SJCRH30 (cell line): ENCODE measurements around a stretch of chr6.

DNA sequence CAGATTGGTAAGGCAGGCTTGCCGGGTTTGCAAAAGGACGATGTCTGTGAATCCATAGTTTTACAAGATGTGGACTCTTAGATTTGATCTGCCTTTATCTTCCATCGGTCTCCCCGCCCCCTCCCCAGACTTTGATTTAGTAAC lies 1.3 kb downstream of the WRNIP1 start:
- RAMPAGE, long total RNA, result no peak

- RAMPAGE, long total RNA, result no peak
Observed at GRCh38 chr6:2838502-2838701, 3.3 kb downstream of the SERPINB1 start.

DNA sequence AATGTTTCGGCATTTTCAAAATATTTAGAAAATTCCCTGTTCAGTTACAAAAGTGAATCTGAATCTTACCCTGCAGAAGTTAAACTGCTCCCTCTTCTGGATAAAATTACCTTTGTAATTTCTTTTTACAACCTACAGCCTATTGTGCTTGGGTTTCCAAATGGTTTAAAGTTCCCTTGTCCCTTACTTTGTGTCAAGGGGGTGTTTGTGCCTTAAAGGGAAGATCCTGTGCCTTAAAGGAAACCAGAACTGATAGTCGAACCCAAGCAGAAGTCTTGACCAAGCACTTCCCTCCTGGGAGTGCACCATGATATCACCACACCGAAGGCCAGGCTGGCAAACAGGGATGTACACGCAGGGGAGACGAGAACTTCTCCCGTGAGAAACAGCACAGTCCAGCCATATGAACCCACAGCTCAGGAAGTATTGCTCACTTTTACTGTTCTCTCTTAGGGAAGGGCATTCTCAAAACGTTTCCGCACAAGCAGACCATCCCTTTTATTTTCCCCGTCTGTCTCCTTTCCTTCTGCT lies 12.6 kb upstream of the SERPINB1 start:
- RAMPAGE, long total RNA, result no peak

- RAMPAGE, long total RNA, result no peak
Observed at GRCh38 chr6:2877079-2877690, 25.9 kb downstream of the SERPINB9 start.

DNA sequence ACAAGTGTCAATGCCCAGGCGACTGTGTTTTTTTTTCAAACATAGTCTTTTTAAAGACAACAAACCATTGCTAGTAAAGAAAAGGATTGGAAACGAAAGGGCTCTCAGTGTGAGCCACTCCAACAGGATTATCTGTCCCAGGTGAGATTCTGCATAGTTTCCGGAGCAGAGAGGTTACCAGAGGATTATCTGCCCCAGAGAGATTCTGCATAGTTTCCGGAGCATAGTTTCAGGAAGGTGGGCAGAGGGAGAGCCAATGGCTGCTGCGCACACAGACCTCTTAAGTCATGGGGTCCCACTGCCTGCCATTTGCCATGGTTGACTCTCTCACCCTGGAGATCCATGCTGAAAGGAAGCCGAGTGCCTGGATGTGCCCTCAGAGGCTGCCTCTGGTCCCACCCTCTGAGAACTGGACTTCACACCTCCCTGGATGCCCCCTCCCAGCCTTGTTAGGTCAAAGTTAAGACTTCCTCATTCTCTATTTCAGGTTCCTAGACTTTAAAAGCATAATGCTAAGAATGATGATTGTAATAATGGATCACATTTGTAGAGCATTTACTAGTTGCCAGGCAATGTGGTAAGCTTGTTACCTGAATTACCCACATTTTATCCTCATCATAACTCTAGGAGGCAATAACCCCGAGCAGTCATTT lies 12.1 kb downstream of the SERPINB9 start:
- RAMPAGE, long total RNA, result no peak

GRCh38 chr6:2901902-2902560 lies 1.1 kb downstream of the SERPINB9 start:
- RAMPAGE, long total RNA, result no peak

DNA sequence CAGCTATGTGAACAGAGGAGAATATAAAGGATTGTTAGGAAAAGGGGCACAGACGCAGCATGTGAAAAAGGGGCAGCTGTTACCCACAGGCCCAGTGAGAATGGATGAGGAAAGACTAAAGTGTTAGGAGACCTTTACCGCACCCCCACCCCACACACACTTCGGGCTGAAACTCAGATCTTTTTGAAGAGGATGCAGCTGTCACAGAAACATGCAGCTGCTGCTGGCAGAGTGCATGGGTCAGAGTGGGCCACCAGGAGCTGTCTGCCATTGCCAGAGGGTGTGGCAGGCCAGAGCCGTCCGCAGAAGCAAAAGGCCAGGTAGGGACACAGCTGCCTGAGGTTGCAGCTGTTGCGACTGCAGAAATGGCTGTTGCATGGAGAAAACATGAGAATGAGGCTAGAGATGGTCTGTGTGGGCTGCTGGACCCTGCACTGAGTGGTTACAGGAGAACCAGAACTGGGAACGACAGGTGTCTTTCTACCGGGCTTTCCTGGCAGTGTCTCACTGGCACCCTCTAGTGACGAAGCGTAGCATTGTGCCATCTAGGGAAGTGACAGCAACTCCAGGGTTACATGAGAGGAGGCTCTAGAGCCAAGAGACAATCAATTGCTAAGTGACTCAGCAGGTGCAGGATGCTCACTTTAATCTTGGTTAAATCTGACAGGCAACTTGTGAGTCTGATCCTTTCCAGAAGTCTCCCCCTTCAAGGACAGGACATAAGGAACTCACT lies 28.9 kb upstream of the SERPINB9 start:
- RAMPAGE, long total RNA, result no peak

GRCh38 chr6:2948034-2949219 lies 22.9 kb downstream of the SERPINB6 start:
- RAMPAGE, long total RNA, result no peak

GRCh38 chr6:2986506-2987253 lies 13.0 kb upstream of the NQO2 start:
- RAMPAGE, long total RNA, result no peak

GRCh38 chr6:2990985-2991544 lies 8.6 kb upstream of the NQO2 start:
- RAMPAGE, long total RNA, result no peak

GRCh38 chr6:3055792-3056267 lies 12.5 kb upstream of the RIPK1 start:
- RAMPAGE, long total RNA, result no peak

DNA sequence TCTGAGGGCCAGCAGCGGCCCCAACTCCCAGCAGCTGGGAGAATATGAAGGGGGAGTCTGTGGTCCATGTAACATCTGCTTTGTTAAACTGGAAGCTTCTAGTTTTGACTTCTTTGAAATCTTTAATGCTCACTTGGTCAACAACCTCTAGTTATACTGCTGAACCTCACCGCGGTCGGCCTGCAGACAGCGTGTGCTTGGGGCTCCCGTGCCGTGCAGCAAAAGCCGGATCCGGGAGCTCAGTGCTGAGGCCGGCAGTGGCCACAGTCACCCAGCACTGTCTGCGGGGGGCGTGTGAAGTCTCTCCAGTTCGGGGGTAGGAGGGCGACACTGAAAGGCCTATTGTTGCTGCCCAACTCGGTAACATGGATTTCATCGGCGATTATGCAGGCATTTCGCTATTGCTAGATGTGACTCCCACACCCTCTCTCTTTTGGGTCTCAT lies 34.0 kb downstream of the TUBB2B start:
- RAMPAGE, long total RNA, result no peak

DNA sequence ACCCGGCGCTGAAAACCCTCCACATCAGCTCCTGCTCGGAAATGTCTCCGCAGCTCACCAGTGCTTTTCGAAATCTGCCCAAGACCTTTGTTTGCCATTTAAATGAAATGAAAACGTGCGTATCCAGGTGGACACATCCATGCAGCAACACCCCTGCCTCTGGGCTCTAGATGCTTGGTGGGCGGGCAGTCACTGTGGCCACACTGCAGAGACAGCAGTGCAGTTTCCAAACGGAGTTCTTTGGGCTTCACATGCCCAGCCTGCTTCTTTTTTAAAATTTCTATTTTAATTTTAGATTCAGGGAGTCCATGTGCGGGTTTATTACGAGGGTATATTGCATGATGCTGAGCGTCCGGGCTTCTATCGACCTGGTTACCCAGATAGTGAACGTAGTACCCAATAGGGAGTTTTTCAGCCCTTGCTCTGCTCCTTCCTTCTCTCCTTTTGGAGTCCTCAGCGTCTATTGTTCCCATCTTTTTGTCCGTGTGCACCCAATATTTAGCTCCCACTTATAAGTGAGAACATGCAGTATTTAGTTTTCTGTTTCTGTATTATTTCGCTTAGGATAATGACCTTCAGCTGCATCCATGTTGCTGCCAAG lies 4.7 kb upstream of the TUBB2B start:
- RAMPAGE, long total RNA, result no peak

DNA sequence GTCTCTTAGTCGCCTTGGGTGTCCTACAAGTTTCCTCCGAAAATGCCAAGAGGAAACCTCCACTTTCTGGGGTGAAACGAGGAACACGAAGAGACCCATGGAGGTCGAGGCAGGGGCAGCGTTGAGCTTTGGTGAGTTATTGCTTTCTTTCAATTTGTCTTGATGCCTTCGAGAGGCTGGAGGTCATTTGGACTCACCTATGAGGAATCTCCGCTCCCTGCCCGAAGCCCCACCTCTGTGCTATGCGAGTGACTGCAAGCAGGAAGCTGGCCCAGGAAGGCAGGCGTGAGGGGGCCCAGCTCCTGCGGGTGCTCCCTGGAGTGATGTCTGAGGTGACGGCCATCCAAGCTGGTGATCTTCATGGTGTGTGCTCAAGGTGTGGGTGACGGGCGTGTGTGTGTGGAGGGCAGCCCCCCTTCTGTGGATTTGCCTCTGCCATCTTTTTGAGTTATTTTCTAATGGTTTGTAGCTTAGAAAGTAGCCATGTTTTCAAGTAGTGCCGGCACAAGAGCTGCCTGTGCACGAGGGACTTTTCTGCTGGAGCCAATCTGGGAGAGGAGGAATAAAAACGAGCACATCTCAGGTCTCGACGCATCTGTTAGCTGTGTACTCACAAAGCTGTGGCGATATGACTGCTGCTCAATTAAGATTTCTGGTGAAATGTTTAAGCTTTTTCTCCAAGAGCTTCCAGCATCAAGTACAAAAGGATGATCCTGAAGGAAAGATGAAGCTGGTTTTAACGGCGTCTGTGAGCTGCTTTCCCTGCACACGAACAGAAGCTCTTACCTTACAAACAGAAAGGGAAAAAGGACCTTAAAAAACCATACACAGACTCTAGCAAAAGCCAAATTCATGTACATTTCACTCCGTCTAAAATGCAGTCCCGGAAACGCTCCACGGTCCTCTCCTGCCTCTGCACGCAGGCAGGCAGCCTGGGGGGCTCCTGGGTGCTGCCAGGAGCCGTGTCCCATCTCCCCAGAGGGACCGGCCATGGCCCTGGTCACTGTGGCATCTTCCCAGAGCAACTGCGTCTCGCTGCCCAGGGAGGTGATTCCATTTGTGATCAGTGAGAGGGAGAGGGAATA lies 13.3 kb downstream of the PSMG4 start:
- RAMPAGE, long total RNA, result no peak

- RAMPAGE, long total RNA, result no peak
Observed at GRCh38 chr6:3317786-3318561, 59.2 kb downstream of the PSMG4 start.

- RAMPAGE, long total RNA, result no peak
Observed at GRCh38 chr6:3375928-3376753, 80.7 kb downstream of the SLC22A23 start.

DNA sequence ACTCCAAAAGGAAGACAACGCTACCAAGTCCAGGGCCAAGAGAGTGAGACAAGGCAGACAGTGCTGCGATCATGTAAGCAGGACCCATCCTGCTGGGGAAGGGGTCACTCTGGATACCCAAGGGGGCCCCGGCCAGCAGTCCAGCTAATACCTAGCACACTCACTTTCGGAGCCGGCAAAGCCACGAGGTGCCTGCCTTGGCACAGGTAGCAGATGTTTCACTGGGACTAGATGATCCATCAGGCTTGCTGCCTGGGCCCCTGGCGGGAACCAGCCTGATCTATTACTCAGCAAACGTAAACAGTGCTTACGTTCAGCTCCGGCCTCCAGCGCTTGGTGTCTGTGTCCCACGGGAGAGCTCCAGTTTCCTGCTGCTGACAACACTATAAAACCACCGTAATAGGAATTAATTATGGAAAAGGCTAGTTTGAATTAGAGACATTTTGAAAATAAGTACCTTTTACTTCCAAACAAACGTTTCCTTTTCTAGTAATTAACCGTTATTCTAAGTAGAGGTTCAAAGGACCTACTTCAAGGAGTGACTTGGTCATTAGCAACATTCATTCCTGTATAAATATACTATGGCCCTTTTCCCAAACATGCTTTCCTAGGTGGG lies 18.6 kb downstream of the SLC22A23 start:
- RAMPAGE, long total RNA, result no peak

DNA sequence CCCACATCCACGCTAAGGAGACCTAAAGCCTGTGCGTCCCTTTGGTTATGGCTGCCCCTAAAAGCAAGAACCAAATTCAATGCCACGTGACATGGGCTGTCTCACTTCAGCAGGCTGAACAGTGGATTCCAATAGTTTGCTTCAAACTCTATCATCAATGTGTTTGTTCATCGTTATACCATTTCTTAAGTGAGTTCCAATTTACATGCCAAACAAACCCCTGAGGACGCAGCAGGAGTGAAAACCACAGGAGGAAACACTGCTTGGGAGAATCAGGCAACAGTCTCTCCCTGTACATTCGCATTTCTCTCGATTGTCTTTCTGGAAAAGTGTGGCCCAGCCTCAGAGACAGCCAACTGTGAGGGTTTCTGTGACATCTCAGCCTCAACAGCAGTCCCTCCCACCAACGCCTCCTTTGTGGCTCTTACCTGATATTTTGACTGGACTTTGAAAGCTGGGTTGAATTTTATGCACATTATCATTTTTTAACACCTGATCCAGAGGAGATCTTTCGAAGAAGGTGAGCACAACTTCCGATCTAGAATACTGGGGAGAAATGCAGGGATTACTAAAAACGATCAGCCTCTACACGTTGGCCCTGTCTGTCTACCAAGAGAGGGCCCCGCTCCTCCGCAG lies 14.7 kb downstream of the PXDC1 start:
- RAMPAGE, long total RNA, result no peak

DNA sequence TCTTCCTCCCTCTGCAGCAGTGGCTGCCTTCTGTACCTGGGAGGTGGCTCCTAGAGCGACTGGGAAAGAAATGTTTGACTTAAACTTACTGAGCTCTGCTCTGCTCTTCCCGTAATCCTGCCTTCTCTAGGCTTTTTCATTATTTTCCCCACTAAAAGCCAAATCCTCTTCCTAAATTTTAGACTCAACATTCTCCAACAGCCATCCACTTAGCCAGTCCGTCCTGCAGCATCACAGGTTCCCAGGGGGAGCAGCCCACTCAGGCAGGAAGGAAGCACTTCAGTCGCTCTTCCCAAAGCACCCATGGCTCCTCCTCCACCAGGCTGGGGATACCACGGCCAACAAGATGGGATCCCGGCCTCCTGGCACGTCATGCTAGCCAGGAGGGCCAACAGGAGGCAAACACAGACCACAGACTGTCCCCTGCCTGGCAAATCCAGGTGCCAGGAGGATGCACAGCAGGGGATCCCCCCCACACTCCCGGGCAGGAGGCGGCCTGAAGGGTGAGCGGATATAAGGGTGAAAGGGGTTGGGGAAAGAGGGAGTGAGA lies 7.5 kb downstream of the PXDC1 start:
- RAMPAGE, long total RNA, result no peak

GRCh38 chr6:3841096-3841378 lies 8.1 kb upstream of the FAM50B start:
- RAMPAGE, long total RNA, result no peak